Endothelial cell of umbilical vein (primary cell): ENCODE measurements around a stretch of chr4.

DNA sequence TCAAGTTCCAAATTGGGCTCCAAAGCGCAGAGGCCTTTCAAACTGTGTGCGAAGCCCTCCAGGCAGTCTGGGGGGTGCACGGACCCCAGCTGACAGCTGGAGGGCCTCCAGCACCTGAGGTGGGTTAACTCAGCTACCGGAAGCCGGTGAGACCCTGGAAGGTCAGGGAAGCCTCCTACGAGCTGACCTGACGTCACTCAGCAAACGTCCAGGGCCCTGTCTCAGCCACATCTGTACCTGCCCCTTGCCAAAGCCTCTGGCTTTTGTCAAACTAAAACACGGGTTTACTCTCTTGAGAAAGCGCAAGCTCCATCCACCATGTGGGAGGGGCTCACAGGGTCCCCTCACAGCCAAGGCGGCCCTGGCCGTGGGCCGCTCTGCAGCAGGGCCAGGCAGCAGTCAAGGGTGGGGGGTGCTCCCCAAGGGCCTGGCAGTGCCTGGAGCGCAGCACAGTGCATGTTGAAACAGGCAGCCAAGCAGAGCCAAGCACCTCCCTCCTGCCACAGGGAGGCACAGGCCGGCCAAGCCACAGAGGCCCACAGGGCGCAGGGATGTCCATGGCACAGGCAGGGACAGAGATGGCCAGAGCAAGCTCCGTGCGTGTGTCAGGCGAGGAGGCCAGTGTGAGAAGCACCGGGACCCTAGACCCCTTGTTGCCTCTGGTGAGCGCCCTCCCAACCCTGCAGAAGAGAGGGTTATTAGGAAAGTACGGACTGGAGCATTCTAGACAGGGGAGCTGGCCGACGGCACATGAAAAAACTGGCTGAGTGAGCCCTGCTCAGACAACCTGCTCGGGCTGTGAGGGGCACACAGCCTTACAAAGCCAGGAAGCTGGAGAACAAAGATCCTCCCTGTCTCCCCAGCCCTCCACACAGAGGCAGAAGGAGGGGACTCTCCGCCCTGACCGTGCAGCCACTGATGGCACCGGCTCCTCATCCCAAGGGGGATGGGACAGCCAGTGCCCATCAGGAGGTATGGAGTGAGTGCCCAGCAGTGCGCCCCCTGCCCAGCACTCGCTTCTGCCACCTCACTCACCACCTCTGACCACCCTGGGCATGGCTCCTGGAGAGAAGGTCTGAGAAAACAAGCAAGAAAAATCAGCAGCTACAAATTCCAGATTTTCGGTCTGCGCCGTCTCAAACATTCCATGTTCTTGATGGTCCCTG lies 39.0 kb downstream of the FAM53A start:
- PRO-cap = no peak
CAGE:
- cytosol, long polyA minus RNA = no peak
- cytosol, long polyA plus RNA = no peak
- long polyA plus RNA = no peak
- nucleus, long polyA minus RNA = no peak
- nucleus, long polyA plus RNA = no peak

GRCh38 chr4:1738679-1739284 lies 17.5 kb downstream of the TACC3 start:
- PRO-cap = no peak
CAGE:
- cytosol, long polyA minus RNA = no peak
- cytosol, long polyA plus RNA = no peak
- long polyA plus RNA = no peak
- nucleus, long polyA minus RNA = no peak
- nucleus, long polyA plus RNA = no peak

DNA sequence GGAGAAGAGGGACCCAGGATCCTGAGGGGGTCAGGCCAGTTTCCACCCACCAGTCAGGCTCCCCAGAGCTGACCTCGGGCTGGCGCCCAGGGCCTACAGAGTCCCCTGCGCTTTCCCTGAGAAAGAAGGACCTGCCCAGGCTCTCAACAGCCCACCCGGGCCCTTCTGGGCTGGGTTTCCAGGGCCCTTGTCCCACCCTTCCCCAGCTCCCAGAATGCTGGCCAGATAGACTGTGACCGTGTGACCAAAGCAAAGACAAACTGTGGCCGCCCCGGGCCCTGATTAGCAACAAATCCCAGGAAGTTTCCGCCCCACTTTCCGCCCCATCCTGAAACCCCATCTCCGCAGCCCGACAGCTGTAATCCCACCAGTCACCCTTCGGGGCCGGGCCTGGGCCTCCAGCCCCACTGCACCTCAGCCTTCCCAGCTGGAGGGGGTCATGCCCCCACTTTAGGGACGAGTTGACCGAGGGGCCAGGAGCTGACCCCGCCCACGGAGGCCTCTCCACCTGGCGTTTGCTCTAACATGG lies 33.7 kb upstream of the FGFR3 start:
- PRO-cap = no peak
CAGE:
- cytosol, long polyA minus RNA = no peak
- cytosol, long polyA plus RNA = no peak
- long polyA plus RNA = no peak
- nucleus, long polyA minus RNA = no peak
- nucleus, long polyA plus RNA = no peak

GRCh38 chr4:1768479-1769165 lies 24.5 kb upstream of the FGFR3 start:
- PRO-cap = no peak
CAGE:
- cytosol, long polyA minus RNA = no peak
- cytosol, long polyA plus RNA = no peak
- long polyA plus RNA = no peak
- nucleus, long polyA minus RNA = no peak
- nucleus, long polyA plus RNA = no peak

DNA sequence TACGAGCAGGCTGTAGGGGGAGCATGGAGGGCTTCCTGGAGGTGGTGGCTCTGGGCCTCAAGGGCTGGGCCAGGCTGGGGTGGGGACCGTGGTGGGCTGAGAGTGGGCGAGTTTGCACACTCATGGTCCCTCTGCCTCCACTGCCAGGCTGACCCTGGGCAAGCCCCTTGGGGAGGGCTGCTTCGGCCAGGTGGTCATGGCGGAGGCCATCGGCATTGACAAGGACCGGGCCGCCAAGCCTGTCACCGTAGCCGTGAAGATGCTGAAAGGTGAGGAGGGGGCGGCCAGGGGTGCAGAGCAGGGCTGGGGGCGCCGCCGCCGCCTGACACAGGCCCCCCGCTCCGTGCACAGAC lies 12.1 kb downstream of the FGFR3 start:
- PRO-cap = no peak
CAGE:
- cytosol, long polyA minus RNA = no peak
- cytosol, long polyA plus RNA = no peak
- long polyA plus RNA = no peak
- nucleus, long polyA minus RNA = no peak
- nucleus, long polyA plus RNA = no peak

DNA sequence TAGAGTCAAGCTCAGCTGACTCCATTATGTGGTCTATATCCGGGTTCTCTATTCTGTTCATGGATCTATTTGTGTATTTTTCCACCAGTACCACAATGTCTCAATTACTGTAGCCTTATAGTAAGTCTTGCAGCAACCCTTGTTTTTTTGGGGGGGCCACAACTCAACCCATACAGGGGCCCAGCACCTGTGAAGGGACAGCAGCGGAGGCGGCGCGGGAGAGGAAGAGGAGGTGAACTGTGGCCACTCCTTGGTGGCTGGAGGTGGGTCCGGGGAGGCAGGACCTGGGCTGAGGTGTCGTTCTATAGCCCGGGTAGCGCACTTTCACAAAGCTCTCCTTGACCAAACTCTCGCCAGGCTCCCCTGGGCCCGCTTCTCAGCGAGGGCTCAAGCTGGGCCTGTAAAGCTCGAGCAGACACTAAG lies 1.2 kb upstream of the NSD2 start:
- PRO-cap = no peak
CAGE:
- cytosol, long polyA minus RNA = no peak
- cytosol, long polyA plus RNA = no peak
- long polyA plus RNA = no peak
- nucleus, long polyA minus RNA = no peak
- nucleus, long polyA plus RNA = no peak

DNA sequence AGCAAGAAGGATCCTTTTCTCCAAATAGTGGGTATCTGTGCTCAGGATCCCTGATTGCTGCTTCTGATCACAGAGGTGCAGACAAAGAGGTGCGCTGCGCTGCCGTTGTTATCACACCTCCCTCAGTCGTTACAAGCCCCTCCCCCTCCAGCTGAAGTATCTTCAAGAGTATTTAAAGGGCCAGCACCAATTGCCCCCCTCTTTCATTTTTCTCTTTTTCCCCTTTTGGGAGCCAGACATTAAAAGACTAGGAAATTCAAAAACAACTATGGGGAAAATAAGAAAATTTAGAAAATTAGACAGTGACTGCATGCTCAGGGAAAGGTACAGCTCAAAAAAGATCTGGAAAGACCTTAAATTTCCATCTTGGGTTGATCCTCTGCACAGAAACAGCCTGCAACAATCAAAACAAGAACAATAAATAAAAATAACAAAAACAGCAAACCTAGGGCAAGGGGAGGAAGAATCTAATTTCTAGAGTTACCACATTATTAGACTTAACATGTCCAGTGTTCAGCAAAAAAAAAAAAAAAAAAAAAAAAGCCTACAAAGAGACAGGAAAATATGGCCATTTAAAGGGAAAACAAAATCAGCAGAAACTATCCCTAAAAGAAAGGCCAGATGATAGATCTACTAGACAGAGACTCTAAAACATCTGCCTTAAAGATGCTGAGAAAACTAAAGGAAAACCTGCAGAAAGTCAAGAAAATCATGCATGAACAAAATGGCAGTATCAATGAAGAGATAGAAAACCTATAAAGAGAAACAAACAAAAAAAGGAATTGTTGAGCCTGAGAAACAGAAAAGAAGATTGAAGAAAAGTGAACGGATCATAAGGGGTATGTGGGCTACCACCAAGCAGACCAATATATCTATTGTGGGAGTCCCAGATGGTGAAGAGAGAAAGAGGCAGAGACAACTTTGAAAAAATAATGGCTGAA lies 44.0 kb downstream of the NELFA start:
- PRO-cap = no peak
CAGE:
- cytosol, long polyA minus RNA = no peak
- cytosol, long polyA plus RNA = no peak
- long polyA plus RNA = no peak
- nucleus, long polyA minus RNA = no peak
- nucleus, long polyA plus RNA = no peak

DNA sequence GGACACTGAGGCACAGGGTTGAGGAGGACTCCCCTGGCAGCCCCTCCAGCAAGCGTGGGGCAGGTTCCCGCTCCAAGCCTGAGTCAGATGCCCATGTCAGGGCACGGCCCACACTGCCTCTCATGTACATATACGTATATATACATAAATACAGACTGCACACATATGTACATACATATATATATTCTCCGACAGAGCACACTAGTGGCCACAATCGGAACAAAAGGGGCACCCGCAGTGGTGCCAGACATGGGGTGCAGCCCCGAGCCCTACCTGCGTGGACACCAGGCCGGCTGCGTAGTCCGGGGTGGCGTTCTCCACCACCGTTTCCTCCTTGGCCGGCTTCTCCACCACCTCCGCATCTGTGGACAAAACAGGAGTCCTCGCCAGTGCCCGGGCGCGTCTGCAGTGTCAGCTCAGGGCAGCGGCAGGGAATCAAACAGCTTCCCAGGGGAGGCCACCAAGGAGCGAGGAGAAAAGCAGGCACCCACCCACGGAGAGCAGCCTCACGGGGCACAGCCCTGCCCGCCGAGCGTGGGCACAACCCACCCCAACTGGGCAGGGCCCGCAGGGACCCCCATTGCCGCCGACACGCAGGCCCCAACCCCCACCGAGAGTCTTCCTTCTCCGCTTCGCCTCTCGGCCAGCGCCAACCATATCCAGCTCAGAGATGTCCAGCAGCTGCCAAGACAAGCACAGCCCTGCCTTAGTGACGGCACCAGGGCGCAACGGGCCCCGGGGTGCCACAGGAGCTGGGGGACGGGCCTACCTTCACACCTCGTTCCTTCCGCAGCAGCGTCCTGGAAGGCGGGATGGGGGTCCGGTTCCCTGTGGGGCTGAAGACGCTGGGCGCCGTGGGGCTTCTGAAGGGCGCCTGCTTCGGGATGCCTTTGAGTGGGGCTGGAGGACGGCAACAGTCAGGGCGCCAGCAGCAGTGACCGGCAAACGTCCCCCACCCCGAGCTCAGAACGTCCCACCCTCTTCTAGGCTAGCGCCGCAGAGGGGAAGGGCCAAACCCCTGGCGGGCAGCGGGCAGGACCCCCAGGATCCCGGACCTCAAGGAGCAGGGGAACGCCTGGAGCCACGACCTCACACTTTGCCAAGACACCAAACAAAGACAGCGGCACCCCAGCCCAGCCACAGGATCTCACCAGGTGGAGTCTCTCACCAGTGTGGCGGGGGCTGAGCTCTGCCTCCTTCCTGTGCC lies 22.9 kb downstream of the NELFA start:
- PRO-cap = no peak
CAGE:
- cytosol, long polyA minus RNA = no peak
- cytosol, long polyA plus RNA = no peak
- long polyA plus RNA = no peak
- nucleus, long polyA minus RNA = no peak
- nucleus, long polyA plus RNA = no peak

DNA sequence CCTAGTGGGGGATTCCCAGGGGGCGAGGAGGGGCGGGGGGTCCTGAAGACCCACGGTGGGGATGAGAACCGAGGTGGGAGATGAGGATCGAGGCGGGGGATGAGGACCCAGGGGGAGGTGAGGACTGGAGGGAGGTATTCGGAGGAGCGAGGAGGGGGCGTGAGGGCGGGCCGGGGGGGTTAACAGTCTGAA lies 431 bp downstream of the NELFA start:
- PRO-cap = no peak
CAGE:
- cytosol, long polyA minus RNA = no peak
- cytosol, long polyA plus RNA = no peak
- long polyA plus RNA = no peak
- nucleus, long polyA minus RNA = no peak
- nucleus, long polyA plus RNA = no peak

DNA sequence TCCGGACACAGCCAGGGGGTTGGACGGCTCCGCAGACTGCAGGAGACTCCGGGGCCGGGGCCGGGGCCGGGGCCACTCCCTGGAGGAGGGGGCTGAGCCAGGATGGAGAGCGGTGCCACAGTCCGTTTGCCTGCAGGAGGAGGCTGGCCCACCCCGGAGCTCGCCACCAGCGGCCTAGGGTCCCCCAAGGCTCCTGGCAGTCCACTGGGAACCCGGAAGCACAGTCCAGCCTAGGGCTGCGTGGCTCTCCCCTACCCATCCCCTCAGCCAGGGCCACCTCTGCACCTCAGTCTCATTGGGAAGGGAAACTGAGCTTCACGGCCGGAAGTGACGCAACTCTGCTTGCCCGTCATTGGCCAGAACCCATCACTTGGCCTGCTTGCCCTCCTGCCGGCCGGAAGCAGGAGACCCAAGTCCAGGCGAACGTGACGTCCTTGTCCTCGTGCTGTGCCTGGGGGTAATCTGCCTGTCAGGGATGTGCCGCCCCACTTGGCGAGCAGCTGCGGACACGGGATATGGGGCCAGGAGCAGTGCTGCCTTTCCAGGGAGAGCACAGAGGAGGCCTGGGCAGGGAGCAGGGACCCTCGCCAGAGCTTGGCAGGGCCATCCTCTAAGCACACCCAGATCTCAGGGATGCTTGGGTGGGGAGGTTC lies 31.3 kb downstream of the ZFYVE28 start:
- PRO-cap = no peak
CAGE:
- cytosol, long polyA minus RNA = no peak
- cytosol, long polyA plus RNA = no peak
- long polyA plus RNA = no peak
- nucleus, long polyA minus RNA = no peak
- nucleus, long polyA plus RNA = no peak

DNA sequence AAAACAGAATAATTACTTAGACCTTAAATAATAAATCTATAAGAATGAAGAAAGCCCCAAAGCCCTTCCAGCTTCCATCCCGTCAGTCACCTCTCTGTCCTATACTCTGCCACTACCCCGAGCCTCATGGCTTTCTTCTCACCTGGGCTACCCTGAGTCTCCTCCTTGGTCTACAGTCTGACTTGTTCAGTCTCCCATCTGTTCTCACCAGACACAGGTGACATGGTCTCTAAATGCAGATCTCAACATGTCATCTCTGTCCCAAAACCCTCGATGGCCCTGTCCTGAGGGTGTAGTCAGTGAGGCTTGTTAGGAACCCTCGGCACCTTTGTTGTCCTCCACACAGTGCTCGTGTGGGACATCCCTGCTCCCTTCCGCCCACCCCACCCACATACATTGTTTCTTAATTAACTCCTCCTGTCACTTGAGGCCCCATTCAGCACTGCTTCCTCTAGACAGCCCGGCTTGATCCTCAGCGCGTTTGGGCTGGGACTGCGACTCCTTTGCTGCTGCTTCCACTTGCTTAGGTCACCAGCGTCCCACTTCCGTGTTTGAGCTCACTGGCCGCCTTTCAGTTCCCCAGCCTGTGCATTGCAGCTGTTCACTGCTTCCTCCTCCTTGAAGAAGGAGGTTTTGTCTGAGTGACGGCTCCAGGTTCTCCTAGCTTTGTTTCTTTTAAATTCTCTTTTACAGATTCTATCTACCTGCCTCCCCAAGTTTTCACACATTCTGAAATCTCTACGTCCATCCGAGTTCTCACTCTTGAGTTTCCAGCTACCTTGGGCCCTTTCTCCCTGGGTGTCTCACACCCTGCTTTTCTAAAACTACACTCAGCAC lies 16.0 kb downstream of the RNF4 start:
- PRO-cap = no peak
CAGE:
- cytosol, long polyA minus RNA = no peak
- cytosol, long polyA plus RNA = no peak
- long polyA plus RNA = no peak
- nucleus, long polyA minus RNA = no peak
- nucleus, long polyA plus RNA = no peak

DNA sequence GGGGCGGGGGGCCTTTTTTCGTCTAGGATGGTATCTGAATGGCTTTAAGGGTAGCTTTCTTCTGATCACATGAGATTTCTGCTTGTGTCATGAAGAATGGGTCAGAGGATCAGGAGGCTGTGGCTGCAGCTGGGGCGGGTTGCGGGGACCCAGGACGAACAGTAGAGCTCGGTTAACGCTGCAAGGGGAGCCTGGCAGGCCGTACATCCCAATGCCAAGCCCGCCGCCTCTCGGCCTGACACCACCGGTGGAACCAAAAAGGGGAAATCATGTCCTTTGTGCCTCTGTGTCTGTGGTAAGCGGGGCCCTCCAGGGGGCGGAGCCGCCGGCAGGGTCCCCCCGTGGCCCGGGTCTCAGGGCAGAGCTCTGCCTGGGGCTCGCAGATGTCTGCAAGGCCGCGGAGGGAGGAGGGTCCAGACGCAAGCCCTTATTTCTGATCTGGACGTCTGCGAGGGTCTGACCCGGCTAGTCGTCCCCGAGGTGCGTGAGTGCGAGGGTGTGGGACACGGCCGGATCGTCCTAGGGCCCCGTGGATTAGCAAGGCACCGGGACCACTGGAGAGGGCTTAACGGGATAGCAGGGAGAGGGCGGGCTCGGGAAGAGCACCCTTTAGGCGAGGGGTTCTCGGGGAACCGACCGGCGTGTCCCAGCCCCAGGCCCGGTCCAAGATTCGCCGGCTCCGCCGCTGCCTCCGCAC lies 1.1 kb upstream of the FAM193A start:
- PRO-cap = bidirectional peak, plus-strand start at position 361 of the sequence, minus-strand start at position 237 of the sequence
CAGE:
- cytosol, long polyA minus RNA = no peak
- cytosol, long polyA plus RNA = no peak
- long polyA plus RNA = no peak
- nucleus, long polyA minus RNA = start-site peak on the plus strand centred at position 370 of the sequence, 28 bp wide, 32 reads
- nucleus, long polyA plus RNA = no peak

DNA sequence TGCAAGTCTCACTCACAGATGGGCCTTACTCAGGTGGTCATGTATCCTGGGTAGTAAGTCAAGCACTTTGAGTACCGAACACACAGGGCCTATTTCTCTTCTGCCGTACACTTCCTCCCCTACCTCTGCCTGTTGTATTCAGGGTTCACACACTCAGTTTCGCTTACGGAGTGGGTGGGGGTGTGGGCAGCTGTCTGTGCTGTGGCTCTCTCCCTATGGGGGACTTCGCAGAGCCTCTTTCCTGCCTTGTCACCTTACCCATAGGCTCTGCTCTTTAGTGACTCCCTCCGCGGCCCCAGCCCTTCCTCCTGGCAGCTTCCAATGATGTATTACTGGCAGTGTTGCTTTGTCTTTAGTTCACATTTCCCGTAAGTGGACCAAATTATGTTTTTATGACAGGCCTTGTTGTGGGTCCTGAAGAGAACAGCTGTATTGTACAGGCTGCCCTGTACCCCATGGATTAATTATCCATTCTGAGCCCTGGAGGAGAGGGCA lies 34.4 kb downstream of the FAM193A start:
- PRO-cap = no peak
CAGE:
- cytosol, long polyA minus RNA = no peak
- cytosol, long polyA plus RNA = no peak
- long polyA plus RNA = no peak
- nucleus, long polyA minus RNA = no peak
- nucleus, long polyA plus RNA = no peak

DNA sequence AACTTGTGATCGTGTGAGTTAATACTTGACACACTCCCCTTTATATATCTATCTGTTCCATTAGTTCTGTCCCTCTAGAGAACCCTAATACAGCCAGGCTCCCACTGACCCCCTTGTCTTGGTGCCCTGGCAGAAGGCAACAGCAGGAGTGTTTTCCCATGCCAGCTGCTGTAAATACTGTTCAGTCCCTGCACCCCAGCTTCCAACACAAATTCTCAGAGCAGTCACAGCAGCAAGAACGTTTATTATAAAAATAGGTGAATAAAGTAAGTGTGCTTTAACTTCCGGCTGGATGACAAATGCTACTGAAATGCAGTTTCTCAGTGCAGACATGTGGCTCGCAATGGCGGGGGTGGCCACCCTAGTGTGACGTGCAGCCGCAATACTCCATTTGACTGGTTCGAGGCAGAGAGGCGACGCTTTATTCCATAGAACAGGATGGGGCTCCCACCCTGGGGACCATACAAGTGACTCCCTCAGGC lies 14.7 kb downstream of the TNIP2 start:
- PRO-cap = no peak
CAGE:
- cytosol, long polyA minus RNA = no peak
- cytosol, long polyA plus RNA = no peak
- long polyA plus RNA = no peak
- nucleus, long polyA minus RNA = no peak
- nucleus, long polyA plus RNA = no peak

DNA sequence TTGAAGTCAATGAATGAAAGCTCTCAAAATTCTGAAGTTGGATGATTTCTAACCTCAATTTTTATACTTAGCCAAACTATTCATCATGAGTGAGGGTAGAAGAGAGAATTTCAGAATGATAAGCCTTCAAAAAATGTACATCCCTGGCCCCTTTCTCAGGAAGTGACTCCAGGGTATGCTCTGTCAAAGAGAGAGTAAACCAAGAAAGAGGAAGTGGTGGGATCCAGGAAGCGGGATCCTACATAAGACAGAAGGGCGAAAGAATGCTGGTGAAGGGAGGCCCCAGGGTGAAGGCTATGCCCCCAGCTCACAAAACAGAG lies 14.6 kb upstream of the TNIP2 start:
- PRO-cap = no peak
CAGE:
- cytosol, long polyA minus RNA = no peak
- cytosol, long polyA plus RNA = no peak
- long polyA plus RNA = no peak
- nucleus, long polyA minus RNA = no peak
- nucleus, long polyA plus RNA = no peak

- PRO-cap = no peak
CAGE:
- cytosol, long polyA minus RNA = no peak
- cytosol, long polyA plus RNA = no peak
- long polyA plus RNA = no peak
- nucleus, long polyA minus RNA = no peak
- nucleus, long polyA plus RNA = no peak
Measured at GRCh38 chr4:2808491-2808978, 15.7 kb downstream of the SH3BP2 start.

DNA sequence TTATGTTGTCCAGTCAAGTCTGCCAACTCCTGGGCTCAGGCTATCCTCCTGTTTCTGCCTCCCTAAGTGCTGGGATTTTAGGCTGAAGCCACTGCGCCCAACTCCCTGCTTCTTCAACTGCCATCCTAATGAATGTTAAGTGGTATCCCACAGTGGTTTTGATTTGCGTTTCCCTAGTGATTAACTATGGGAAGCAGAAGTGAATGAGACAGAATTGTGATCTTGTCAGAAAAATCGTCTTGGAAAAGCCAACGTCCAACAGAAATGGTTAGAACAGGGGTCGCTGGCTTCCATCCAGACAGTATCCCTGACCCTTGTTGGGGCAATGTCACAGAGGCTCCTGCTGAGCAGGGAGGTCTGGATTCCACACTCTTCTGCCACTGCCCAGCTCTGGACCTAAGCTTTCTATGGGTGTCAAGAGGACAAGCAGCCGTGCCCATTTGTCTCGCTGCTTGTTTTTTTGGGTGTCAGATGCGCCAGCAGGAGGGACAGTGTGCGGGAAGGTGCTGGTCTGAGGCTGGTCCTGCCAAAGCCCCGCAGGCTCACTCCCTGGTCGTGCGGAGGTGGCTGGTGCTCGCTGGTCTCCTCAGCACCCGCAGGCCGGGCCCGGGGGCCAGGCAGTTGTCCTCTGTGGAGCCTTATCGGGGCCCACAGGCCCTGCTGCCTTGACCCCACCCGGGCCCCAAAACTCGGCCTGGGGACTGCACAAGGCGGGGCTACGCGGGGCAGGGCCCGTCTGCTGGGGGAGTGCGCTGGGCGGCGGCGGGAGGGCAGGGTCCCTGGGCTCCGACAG lies 697 bp upstream of the ADD1 start:
- PRO-cap = no peak
CAGE:
- cytosol, long polyA minus RNA = no peak
- cytosol, long polyA plus RNA = no peak
- long polyA plus RNA = no peak
- nucleus, long polyA minus RNA = no peak
- nucleus, long polyA plus RNA = no peak

GRCh38 chr4:3045205-3045920 lies 29.1 kb upstream of the HTT start:
- PRO-cap = no peak
CAGE:
- cytosol, long polyA minus RNA = no peak
- cytosol, long polyA plus RNA = no peak
- long polyA plus RNA = no peak
- nucleus, long polyA minus RNA = no peak
- nucleus, long polyA plus RNA = no peak

DNA sequence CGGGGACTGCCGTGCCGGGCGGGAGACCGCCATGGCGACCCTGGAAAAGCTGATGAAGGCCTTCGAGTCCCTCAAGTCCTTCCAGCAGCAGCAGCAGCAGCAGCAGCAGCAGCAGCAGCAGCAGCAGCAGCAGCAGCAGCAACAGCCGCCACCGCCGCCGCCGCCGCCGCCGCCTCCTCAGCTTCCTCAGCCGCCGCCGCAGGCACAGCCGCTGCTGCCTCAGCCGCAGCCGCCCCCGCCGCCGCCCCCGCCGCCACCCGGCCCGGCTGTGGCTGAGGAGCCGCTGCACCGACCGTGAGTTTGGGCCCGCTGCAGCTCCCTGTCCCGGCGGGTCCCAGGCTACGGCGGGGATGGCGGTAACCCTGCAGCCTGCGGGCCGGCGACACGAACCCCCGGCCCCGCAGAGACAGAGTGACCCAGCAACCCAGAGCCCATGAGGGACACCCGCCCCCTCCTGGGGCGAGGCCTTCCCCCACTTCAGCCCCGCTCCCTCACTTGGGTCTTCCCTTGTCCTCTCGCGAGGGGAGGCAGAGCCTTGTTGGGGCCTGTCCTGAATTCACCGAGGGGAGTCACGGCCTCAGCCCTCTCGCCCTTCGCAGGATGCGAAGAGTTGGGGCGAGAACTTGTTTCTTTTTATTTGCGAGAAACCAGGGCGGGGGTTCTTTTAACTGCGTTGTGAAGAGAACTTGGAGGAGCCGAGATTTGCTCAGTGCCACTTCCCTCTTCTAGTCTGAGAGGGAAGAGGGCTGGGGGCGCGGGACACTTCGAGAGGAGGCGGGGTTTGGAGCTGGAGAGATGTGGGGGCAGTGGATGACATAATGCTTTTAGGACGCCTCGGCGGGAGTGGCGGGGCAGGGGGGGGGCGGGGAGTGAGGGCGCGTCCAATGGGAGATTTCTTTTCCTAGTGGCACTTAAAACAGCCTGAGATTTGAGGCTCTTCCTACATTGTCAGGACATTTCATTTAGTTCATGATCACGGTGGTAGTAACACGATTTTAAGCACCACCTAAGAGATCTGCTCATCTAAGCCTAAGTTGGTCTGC lies 635 bp downstream of the HTT start:
- PRO-cap = bidirectional peak, plus-strand start at position 530 of the sequence, minus-strand start at position 413 of the sequence; bidirectional peak, plus-strand start at position 961 of the sequence, minus-strand start at position 732 of the sequence
CAGE:
- cytosol, long polyA minus RNA = no peak
- cytosol, long polyA plus RNA = no peak
- long polyA plus RNA = no peak
- nucleus, long polyA minus RNA = no peak
- nucleus, long polyA plus RNA = start-site peak on the plus strand centred at position 367 of the sequence, 1,001 bp wide, 47 and 89 reads in 2 replicates

DNA sequence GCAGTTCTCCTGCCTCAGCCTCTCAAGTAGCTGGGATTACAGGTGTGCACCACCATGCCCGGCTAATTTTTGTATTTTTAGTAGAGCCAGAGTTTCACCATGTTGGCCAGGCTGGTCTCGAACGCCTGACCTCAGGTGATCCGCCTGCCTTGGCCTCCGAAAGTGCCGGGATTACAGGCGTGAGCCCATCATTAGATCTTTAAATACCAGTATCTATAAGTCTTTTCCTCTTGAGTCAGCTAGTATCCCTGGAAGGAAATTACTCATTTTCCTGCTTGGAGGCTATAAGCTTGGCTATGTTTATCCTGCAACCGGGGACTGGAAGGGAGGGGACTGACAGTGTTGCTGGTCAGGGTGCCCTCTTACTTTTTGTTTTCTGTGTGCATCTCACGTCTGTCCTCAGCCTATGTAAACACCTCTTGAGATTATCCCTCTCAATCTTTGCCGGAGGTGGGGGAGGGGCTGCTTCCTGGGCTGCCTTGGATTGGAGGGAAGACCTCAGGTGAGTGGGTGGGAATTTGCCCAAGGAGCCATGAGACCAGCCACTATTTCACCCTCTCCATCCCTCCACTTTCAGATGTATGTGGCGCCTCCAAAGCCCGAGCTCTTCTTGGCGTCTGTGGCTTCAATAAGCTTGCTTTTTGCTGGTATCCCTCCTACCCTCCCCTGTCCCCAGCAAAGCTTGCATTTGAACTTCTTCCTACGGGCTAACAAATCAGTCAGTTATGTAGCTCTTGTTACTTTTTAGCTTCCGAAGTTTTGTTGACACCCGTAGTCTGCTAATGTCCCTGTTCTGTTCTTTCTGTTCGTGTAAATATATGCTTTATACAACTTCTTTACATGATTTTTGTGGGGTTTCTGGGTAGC lies 37.0 kb downstream of the HTT start:
- PRO-cap = unidirectional peak, plus-strand start at position 314 of the sequence; unidirectional peak, plus-strand start at position 513 of the sequence
CAGE:
- cytosol, long polyA minus RNA = no peak
- cytosol, long polyA plus RNA = no peak
- long polyA plus RNA = no peak
- nucleus, long polyA minus RNA = no peak
- nucleus, long polyA plus RNA = no peak